ENCODE measurements around the genes KRT24, KRT40 and KRTAP1-4.

- PRO-cap, result no peak
- RAMPAGE, long total RNA, result no peak
Measured at GRCh38 chr17:40548425-40548895, 16.8 kb downstream of the CCR7 start.

DNA sequence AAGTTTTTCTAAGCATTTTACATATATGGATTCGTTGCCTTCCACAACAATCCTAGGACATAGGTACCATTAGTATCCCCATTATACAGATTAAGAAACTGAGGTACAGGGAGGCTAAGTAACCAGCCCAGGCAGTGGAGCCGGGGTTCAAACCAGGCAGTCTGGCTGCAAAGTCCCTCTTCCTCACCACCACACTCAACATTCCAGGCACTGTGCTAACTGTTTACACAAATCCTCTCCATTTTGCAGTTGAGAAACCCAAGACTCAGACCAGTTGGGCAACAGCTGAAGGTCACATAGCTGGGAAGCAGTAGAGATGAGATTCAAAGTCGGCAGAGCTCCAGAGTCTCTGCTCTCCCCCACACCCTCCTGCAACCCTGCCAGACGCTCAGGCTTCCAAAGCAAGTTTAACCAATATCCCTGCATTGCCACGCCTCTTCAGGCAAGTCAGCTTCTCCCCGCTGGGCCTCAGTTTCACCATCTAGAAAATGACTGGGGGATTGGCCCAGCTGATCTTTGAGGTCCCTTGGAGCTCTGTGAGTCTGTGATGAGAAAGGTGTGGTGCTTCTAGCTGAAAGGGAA lies 14.1 kb downstream of the CCR7 start:
- PRO-cap, result no peak
- RAMPAGE, long total RNA, result no peak

- PRO-cap, result no peak
- RAMPAGE, long total RNA, result no peak
Measured at GRCh38 chr17:40552704-40553353, 12.4 kb downstream of the CCR7 start.

DNA sequence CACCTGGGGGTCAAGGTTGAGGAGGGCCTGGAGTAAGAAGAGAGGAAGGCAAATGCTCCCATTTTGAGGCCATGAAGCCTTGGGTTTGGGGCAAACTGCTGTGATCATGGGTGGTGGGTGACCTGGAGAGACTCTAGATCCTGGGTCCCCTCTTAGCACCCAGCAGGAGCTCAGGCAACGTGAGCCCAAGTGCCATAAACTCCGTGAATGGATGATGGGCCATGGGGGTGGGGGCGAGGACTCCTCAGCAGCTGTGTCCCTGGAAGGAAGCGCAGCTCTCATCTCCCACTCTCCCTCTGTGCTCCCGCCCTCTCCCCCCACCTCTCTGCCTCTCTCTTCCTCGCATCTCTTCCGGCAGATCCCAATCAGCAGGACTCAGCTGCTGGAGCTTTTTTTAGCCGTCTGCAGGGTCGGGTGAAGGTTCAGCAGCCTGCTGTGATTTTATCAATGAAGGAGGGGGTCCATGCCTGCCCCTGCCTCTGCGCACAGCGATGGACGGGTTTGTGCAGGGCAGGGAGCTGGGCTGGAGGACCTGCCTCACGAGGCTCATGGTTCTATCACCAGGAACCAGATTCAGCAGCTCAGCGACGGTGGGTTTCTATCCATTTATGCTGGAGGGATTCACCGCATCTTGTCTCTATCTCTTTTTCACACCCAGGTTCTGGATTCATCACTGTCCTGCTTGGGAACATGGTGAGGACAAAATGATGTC lies 8.3 kb downstream of the CCR7 start:
- PRO-cap, result unidirectional peak, minus-strand start at position 298 of the sequence; bidirectional peak, plus-strand start at position 357 of the sequence, minus-strand start at position 298 of the sequence
- RAMPAGE, long total RNA, result no peak

GRCh38 chr17:40597240-40597913 lies 32.1 kb upstream of the CCR7 start:
- PRO-cap, result no peak
- RAMPAGE, long total RNA, result no peak

DNA sequence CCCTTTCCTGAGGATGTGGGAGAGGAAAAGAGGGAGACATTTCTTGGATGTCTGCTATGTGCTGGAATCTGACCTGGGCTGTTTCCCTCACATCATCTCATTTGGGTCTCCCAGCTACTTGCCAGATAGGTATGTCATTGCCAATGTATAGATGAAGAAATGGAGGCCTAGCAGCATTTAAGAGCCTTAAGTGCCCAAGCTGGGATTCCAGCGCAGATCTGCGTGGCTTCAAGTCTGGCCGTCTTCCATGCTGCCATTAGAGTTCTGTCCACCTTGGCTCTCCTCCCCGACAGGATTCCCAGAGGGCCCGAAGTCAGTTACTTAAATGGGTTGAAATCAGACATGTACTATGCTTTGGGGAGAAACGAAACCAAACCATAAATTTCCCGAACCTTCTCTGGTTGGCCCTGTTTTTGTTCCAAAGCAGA lies 33.0 kb upstream of the CCR7 start:
- PRO-cap, result no peak
- RAMPAGE, long total RNA, result no peak

DNA sequence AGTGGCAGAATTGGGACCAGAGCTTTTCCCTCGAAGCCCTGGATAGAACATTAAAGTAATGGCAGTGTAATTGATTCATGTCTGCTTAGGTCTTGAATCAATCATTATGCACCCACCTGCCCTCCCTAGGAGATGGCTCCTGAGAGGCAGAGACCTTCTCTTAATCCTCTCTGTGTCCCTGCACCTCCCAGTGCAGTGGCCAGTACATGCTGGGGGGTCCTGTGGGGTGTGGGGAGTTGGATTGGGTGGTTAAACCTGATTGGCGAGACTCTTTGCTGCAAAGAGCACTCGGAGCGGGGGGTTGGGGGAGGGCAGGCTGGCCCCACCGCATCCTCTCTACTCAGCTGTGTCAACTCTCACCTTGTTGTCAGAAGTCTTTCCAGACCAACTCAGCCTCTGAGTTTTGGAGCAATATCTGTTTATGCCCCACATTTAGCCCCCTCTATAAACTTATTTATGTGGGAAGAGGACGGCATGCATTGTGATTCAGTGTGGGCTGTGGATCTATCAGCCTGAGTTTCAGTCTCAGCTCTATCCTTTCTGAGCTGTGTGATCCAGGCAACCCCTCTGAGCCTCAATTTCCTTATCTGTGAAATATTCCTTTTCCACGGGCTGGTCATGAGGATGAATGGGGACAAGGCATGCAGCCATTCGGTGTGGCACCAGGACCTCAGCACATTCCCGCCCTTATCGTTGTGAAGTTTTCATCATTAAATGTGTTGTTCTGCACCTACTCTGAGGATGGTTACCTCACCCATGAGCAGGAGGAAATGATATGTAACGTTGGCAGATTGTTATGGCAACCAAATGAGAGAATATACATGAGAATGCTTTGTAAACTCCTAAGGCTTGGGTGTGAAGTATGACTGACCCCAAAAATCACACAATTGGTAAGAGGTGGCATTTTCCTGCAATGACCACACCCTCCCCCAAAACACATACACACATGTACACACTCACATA lies 39.8 kb downstream of the SMARCE1 start:
- PRO-cap, result no peak
- RAMPAGE, long total RNA, result no peak

GRCh38 chr17:40687079-40687431 lies 16.5 kb downstream of the KRT24 start:
- PRO-cap, result no peak
- RAMPAGE, long total RNA, result no peak

DNA sequence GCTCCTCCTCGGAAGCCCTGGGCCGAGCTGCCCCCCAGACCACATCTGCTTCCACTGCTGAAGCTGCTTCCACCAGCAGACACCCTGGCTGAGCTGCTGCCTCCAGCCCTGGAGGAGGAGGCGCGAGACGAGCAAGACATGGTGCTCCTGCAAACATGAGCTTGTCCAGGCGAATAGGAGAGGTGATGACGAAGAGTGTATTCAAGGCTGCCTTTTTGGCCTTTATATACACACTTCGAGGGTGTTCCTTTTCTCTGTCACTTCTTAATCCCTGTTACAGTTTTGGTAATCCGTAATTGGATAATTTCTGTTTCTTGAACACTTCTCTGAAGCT lies at the start of gene KRT24:
Gene KRT24 (minus strand): TSS at position 199 of the 334 bp plus-strand sequence.
- PRO-cap, result no peak
- RAMPAGE, long total RNA, result no peak

GRCh38 chr17:40901750-40903050 lies 17.2 kb upstream of the KRT20 start:
- PRO-cap, result no peak
- RAMPAGE, long total RNA, result no peak

DNA sequence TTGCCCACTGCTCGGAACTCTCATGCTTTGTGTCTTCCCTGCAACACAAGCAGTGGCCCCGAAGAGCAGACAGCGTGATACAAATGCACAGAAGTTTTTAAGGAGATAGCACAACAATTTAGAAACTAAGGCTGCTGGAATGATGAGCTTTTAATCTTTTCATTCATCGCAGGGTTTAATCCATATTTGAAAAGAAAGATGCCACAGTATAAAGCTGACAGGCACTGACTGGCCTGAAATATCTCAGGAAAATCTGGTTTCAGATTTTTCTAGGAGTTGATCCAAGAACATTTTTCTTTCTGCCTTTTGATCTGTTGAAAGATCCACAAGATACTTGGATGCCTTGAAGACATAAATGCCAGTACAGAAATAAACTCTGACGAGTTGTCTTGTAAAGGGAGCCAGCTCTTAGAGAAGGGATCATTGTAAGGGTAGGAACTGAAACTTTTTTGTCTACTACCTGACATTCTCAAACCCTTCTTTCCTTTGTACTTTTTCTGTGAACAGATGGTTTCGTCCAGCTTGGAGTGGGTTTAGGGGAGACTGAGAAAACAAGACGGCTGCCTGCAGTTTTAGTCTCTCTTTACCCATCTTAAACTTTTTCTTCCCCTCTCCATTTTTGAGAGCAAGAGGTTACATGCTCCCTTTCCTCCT lies 25.4 kb upstream of the KRT20 start:
- PRO-cap, result no peak
- RAMPAGE, long total RNA, result no peak

DNA sequence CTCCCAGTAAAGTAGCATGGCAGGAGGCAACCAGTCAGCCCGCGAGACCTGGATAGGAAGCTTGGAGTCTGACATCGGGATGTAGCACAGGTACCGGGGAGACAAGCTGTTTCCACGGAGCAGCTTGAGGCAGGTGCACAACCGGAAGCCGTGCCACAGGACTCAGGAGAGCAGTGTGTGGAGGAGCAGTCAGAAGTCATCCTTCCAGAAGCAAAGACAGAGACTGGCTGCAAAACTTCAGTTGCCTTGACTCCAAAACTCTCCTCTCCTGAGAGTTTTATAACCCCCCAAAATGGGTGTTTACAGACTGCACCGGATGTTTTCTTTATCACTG lies at the start of gene KRT40:
Gene KRT40 (minus strand): TSS at position 253 of the 334 bp plus-strand sequence.
- PRO-cap, result no peak
- RAMPAGE, long total RNA, result no peak

GRCh38 chr17:41029890-41030408 lies at the start of gene KRTAP1-4:
Gene KRTAP1-4 (minus strand): TSS chr17:41030195.
- PRO-cap, result no peak
- RAMPAGE, long total RNA, result no peak

GRCh38 chr17:41117839-41118195 lies 356 bp downstream of the KRTAP4-11 start:
- PRO-cap, result no peak
- RAMPAGE, long total RNA, result no peak

DNA sequence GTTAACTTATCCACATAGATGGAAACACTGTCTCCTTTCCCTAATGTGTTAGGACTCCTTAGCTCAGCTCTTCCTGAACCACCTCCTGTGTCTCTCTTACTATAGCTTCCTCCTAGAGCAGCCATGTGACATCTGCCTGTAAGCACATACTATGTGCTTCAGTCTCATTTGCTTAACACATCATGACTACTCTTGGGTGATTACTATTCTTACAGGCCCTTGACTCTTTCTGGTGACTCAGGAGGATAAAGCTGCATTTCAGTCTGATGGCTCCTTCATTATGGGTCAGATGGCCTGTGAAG lies 284 bp upstream of the KRTAP4-2 start:
- PRO-cap, result no peak
- RAMPAGE, long total RNA, result no peak

DNA sequence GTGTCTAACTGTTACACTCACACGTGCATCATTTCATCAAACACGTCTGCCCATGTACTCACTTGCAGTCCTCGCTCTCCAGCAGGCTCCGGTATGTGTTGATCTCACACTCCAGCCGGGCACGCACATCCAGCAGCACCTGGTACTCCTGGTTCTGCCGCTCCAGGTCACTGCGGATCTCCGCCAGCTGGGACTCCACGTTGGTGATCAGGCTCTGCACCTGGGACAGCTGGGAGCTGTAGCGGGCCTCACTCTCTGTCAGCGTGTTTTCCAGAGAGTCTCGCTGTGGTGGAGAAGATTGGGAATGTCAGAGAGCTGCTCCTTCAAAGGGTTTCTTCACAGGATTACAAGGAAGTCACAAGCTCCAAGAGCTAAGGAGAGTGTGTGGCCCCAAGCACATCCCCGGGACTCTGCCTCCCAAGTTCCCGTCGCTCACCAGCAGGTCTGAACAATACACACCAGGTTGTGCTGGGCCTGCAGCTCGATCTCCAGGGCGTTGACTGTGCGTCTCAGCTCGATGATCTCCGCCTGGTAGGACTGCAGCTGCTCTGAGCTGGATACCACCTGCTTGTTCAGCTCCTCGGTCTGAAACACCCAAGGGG lies 2.5 kb downstream of the KRT31 start:
- PRO-cap, result no peak
- RAMPAGE, long total RNA, result no peak

GRCh38 chr17:41525082-41525932 lies 2.8 kb downstream of the KRT19 start:
- PRO-cap, result no peak
- RAMPAGE, long total RNA, result no peak

- PRO-cap, result no peak
- RAMPAGE, long total RNA, result no peak
Measured at GRCh38 chr17:41530839-41531234, 2.7 kb upstream of the KRT19 start.

- PRO-cap, result no peak
- RAMPAGE, long total RNA, result no peak
Measured at GRCh38 chr17:41584706-41585244, 1.9 kb downstream of the KRT14 start.

GRCh38 chr17:41655187-41656338 lies 31.2 kb upstream of the KRT17 start:
- PRO-cap, result no peak
- RAMPAGE, long total RNA, result no peak